ENCODE results near the gene LRRC30.

- RRBS: no CpG with 5 or more reads among the region's 3 CpGs
Observed at GRCh38 chr18:3456646-3457254, 6.8 kb downstream of the TGIF1 start.

GRCh38 chr18:3459351-3459874, 9.4 kb downstream of the TGIF1 start:
- RRBS: no CpG with 5 or more reads among the region's 4 CpGs

- RRBS: 5% methylated on average over 9 of the region's 60 CpGs
Observed at GRCh38 chr18:3498553-3499623, 48.9 kb downstream of the TGIF1 start.

DNA sequence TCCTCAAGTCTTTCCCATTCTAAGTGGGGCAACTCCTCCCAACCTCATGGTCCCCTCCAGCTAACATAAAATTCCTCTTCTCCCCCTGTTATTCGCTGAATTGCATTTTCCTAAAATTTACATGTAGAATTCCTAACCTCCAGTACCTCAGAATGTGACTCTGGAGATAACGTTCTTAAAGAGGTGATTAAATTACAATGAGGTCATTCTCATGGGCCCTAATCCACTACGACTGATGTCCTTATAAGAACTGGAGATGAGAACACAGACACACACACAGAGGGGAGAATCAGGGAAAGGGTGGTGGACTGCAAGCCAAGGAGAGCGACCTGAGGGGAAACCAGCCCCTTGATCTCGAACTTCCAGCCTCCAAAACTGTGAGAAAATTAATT, 70.3 kb downstream of the TGIF1 start:
- RRBS: no CpG with 5 or more reads among the region's 5 CpGs

- RRBS: no CpG with 5 or more reads among the region's 12 CpGs
Observed at GRCh38 chr18:3593288-3594034, 143.5 kb downstream of the TGIF1 start.

DNA sequence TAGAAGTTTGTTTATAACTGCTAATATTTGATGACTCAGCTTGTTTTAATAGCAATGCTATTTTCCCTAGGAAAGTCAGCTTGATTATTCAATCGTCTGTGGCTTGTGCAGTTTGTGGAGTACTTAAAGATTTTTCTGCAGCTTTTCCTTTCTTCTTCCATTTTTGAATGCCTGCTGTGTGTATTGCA, 273.2 kb downstream of the TGIF1 start:
- RRBS: no CpG with 5 or more reads among the region's 1 CpG

DNA sequence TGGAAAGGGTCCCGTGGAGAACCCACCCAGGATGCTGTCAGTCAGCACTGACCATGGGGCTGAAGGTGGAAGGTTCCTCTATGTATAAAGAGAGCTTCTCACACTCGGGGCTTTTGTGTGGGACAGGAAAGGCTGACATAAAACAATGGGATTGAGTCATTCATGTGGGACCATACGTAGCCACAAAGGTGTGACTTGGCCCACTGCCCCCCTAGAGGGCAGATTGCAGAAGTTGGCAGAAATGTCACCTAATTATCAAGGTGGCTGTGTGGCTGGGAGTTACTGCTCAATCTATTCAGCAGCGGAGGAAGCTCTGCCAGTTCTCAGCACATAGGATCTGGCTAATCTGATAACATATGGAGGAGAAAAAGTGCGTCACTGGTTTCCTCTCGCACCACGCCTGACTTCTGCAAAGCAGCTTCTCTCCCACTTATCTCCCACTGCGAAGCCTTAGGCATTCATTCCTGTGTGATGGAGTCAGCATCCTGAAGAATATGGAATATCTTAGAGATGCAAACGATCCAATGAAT, 344.6 kb downstream of the TGIF1 start:
- RRBS: no CpG with 5 or more reads among the region's 9 CpGs

GRCh38 chr18:4600227-4600600, 145.1 kb upstream of the DLGAP1 start:
- RRBS: no CpG with 5 or more reads among the region's 1 CpG

DNA sequence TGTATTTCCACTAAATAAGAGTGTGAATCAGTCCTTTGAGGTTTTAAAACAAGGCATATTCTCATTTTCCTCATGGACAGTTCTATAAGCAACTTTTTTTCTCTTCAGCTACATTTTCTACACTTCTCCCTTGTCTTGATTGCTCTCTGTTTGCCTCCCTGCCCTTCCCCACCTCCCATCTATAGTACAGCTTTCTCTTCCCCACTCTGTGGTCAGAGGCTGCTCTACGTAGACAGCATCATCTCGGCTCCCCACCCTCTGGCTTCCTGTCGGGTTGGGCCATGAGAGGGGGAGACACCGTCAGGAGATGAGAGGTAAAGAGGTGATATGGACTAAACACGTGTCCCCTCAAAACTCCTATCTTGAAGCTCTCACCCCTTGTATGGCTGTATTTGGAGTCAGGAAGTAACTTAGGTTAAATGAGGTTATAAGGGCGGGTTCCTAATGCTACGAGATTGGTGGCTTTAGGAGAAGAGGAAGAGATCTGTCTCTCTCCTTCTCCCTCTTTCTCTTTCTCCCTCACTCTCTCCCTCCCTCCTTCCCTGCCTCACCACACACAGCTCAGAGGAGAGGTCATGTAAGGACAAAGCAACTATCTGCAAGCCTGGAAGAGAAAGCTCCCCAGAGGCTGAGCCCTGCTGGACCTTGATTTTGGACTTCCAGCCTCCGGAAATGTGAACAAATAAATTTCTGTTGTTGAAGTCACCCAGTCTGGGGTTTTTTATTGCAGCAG, 138.2 kb downstream of the AKAIN1 start:
- RRBS: no CpG with 5 or more reads among the region's 8 CpGs

- RRBS: no CpG with 5 or more reads among the region's 9 CpGs
Observed at GRCh38 chr18:5556433-5557136, 12.8 kb upstream of the EPB41L3 start.

GRCh38 chr18:5895796-5896845, 799 bp upstream of the TMEM200C start:
- RRBS: 2% methylated on average over 23 of the region's 50 CpGs

DNA sequence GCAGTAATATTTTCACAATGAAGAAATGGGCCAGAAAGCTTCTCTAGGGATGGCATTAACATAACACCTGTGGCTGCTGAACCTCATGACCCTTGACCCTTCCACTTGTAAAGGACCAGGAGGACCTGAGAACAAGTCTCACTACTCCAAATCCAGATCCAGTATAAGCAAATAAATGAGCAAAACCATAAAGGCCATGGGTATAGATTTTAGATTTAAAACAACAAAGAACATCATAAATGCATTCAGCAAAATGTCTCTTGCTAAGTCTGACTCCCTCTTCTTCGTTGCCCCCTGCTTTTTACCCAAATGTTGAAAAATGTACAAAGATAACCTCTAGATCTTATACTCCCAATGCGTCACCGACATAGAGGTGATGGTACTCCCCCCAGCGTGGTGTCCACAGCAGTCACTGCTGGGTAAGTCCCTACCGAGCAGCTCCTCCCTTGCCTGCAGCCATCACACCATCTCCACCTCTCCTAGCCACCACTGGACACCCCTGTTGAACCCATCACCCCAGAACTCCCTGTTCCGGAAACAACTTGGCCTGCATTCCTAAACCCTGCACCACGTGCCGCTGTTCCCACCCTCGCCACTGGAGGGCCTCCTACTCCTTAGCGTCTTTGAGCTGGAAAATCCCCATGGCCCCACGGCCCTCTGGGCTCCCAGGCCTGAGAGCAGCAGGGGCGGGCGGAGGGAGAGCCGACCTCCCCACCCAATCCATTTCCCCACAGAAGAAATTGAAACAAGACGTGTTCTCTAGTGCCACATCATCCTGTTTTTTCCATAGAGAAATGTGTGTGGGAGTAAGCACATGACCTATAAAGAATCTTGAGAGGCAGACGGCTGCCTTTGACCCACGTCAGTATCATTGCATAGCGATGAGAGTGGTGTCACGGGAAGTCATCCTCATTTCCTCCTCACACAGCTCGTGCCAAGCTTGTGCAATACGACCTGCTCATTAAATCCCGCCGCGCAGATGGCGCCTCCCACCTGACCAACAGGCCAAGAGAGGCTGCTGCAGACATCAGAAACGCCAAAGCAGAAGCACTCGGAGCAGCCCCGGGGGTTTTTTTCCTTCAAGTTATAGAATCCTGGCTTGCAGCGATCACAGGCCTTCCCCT, 79.4 kb downstream of the LAMA1 start:
- RRBS: no CpG with 5 or more reads among the region's 29 CpGs

DNA sequence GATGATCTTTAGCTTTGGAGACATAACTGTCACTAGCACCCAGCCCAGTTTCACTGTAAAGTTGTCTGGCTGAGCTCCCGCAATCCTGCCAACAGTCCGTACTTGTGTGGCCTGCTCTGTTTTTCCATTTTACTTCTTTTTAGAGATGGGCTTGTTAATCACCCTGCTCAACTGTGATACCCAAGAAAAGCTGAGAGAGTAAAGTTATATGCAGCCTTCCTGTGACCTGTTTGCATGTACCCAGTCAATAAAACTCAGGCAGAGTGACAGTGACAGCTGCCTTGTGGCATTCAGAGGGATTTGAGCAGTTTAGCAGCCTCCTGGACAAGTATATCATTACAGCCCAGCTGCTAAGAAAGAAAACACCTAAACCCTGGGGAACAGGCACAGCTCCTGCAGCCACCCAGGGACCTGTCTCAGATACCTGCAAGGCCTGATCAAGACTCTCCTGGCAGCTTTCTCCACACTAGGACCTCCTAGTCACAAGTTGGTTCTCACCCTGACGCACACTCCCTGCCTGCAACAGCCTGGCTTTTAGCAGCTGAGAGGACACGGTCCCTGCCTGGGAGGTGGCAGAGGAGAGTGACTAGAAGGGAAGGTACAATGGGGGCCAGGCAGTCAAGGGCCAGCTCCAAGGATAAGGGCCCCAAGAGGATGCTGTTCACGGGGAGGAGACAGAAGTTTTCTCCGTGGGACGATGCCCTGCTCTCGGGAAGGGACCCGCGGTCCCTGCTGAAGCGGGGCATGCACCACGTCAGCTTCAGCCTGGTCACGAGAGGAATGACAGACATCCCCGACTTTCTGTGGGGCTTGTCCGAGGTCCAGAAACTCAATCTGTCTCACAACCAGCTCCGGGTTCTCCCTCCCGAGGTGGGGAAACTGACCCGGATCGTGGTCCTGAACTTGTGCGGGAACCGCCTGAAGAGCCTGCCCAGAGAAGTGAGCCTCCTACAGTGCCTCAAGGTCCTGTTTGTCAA, at the start of gene LRRC30:
LRRC30 (plus strand) TSS at position 554 of the 977 bp plus-strand sequence.
- RRBS: no CpG with 5 or more reads among the region's 21 CpGs

DNA sequence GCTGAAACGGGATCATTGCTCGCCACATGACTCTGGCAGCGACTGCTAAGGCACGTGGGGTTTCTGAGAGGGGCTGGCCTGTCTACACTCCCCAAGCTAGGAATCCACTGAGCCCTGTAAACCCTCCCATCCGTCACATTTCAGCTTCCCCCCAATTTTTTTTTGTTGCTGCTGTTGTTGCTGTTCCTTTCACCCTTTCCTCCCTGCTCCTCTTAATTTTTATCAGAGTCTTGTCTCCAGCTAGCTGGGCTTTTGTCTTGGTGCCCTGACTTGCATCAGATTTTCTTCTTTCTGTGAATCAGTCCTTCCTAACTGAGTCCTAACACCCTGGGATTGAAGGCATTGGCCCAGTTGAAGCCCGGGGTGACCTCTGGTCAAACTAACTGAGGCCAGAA, 80.6 kb upstream of the PTPRM start:
- RRBS: no CpG with 5 or more reads among the region's 6 CpGs

DNA sequence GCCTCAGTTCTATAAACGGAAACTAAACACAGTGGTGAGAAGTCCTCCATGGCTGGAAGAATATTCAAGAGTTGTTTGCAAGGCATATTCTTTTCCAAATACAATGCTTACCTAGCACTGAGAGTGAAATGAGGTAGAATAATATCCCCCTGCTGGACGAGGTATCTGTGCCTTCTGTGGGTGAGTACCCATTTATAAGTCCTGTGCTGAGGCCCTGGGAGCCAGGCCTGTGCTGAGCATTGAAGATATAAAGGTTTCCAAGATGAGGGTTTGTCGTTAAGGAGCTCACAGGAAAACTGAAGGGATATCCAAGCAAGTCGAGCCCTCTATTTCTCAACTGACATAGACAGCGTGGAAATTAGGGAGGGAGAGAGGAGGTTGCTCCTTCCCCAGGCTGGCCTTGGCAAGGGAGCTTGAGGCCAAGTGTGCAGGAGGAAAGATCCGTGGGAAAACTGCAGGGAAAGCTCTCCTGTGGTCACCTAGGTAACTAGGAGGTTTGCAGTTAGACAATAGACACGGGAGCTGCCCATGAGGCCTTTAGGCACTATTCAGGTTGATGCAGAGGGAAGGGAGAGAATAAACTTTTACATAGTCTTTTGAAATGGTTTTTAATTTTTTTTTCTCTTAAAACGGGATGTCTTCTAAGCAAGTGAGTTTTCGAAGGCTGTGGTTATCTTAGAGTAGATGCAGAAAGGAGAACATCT, 17.7 kb downstream of the PTPRM start:
- RRBS: no CpG with 5 or more reads among the region's 9 CpGs

GRCh38 chr18:7824787-7825386, 257.8 kb downstream of the PTPRM start:
- RRBS: no CpG with 5 or more reads among the region's 6 CpGs

- RRBS: no CpG with 5 or more reads among the region's 7 CpGs
Observed at GRCh38 chr18:7946449-7947294, 379.6 kb downstream of the PTPRM start.

DNA sequence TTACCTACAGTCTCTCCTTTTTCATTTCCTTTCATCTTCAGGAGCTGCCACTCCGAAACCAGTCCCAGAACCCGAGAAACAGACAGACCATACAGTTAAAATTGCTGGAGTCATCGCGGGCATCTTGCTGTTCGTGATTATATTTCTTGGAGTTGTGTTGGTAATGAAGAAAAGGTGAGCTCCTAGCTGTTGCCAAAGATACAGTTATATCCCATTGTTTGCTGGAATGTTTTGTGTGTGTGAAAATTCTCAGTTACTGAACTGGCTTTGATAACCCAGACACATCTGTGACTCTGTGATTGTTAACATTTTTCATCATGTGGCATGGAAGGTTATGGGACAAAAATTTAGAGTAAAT, 465.7 kb upstream of the RAB12 start:
- RRBS: no CpG with 5 or more reads among the region's 5 CpGs

GRCh38 chr18:8211904-8212244, 397.4 kb upstream of the RAB12 start:
- RRBS: no CpG with 5 or more reads among the region's 3 CpGs